Sciatic nerve (tissue), 1 donor: Measurements from ENCODE around the genes CWC22, ITPRID2 and ITGAV.

DNA sequence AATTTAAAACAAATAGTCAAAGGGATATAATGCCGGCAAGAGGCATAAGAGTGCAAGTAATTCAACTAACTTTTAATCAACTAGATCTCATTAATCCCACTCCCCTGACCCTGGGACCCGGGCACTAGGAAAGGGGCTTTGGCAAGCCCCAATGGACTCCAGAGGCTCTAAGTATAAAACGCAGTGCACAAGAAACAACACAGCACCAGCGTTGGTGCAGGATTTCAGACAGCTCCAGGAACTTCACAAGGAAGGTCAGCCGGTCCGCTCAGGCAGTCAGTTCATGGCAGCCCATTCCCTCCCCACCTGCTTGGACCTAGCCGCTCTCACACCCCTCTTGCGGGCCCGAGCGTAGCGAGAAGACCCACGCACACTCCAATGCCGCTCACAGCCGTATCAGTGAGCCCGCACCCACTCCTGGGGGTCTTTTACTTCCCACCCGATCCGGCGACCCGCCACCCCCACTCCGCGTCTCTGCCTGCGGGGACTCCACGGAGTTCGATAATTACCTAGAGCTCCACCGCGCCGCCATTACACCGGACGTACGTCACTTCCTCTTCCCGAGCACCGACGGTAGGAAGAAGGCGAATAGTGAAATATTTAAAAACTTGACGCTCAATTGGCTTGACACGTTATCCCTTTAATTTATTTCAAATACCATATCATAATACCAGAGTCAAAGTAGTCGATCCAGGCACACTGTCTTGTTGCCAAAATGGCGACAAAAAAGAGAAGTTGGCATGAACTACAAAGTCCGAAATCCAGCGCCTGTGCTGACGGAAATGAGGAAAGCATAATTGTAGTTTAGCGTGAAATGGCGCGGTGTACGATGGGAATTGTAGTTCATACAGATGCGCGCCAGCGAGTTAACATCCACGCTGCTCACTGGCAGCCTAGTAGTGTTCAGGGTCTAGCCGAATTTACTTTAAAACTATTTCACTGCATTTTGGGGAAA is at the start of gene CWC22:
TSS of gene CWC22 (minus strand) at position 737 of the 955 bp plus-strand sequence.
- PRO-cap, result unidirectional peak, minus-strand start at position 503 of the sequence; bidirectional peak, plus-strand start at position 839 of the sequence, minus-strand start at position 533 of the sequence

DNA sequence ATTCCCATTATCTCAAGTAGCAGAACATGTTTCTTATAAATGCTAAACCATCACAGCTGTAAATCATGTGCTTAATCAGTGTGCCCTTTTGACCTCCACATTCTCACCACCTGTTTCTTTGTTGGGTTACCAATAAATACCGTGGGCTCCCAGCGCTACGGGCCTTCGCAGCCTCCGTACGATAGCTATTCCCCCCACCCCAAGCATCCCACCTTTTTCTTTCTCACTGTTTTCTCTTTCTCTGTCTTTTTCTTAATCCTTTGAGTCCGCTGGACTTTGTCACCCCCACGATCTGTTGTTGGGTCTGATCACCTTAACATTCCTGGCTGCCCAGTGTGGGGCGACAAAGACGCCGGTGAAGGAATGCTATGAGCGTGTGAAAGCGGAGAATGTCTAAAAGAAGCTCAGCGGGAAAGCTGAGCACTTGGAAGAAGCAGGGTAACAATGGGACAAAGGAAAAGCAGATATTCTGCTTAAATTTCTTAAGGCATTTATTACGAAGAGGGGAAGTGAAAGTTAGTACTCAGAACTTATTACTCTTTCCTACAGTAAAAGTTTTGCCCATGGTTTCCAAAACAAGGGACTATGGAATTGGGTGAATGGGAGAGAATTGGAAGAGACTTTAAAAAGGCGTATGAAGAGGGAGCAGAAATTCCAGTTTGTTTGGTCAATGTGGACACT is 49.7 kb upstream of the CWC22 start:
- PRO-cap, result no peak

GRCh38 chr2:181013080-181014120 is 33.0 kb downstream of the UBE2E3 start:
- PRO-cap, result no peak

DNA sequence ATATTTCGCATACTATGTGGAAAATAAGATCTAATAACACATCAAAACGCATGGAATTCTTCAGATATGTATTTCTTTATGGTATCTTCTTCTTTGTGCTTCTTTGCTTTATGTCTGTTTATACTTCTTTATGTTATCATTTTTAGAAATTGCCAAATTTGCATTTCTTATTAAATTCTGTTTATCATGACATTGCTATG is 75.8 kb upstream of the ITGA4 start:
- PRO-cap, result unidirectional peak, minus-strand start at position 60 of the sequence

GRCh38 chr2:181411039-181411551 is 46.1 kb upstream of the ITGA4 start:
- PRO-cap, result no peak

- PRO-cap, result no peak
These were observed 6.3 kb downstream of the ITGA4 start for GRCh38 chr2:181463495-181463942.

DNA sequence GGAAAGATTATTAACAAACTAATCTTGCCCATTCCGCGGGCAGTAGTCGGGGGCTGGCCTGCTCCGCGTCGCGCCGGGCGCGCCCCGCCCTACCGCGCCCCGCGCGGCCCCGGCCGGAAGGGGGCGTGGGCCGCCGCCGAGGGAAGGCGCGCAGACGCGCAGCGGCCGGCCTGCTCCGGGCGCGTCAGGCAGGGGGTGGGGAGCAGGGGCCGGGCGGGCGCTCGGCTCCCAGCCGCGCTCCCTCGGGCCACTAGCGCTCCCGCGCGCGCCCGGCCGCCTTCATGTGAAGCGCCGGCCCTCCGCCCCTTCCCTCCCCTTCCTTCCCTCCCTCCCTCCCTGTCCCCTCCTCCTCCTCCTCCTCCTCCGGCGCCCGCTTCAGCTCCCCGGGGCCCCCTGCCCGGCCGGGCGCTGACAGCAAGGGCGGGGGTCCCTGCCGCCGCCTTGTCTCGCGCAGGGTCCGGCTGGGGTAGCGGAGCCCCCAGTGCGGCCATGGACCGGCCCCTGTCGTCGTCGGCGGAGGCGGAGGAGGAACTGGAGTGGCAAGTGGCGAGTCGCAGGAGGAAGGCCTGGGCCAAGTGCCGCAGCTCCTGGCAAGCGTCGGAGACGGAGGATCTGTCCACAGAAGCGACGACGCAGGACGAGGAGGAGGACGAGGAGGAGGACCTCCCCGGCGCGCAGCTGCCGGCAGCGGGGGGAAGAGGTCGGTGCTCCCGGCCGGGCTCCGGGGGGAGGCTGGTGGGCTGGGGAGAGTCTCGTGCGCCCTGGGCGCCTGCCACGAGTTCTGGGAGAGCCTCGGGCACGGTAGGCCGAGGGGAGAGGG is at the start of gene ITPRID2:
TSS of gene ITPRID2 (plus strand) at position 153 of the 820 bp plus-strand sequence.
- PRO-cap, result bidirectional peak, plus-strand start at position 347 of the sequence, minus-strand start at position 91 of the sequence; bidirectional peak, plus-strand start at position 621 of the sequence, minus-strand start at position 533 of the sequence; bidirectional peak, plus-strand start at position 777 of the sequence, minus-strand start at position 783 of the sequence

DNA sequence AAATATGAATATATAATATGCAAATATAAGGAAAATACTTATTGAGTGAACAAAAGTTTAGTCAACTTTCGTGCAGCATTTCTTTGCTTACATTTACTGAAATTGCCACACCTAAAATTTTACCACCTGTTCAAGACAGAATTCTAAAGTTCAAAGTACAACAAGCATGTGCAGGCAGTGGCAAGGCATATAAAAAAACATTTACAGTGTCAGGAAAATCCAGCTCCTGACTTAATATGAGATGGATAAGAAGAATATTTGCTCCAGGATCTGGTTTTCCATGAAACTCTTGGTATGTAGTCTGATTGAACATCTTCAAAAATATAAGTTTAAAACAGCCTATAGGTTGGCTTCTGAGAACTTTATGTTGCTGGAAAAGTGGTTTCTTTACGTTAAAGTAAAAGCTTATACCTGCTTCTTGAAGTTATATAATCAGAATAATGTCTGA is 4.8 kb downstream of the ITPRID2 start:
- PRO-cap, result no peak

DNA sequence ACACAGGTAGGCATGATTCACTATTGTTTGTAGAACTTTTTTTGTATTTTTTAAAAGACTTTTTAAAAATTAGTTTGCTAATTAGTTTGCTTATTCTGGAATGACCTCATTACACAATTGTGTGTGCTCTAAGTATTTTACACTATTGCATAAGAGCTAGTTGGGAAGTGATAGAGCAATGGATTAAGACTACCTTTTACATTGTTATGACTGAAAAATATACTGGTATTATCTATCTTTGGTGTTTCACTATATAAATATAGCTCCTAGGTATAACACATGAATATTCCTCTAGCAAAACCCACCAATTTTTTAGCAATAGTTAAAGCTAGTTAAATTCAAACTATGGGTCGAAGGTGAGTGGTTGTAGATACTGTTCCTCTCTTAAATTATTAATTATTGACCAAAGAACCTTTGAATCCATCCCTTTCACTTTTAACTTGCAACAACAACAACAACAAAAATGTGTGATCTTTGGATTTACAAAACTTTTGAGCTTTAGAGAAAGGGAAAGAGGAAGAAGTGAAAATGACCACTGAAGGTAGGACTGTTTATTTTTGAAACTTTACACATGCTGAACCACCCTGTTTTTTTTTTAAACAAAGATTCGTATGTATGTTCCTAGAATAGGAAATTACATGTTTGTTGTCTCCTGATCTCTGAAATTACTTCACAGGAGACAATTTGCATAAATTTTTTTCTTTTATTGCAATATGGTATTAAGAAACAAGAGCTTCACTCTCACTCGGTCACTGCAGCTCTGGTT is 18.7 kb downstream of the ITPRID2 start:
- PRO-cap, result no peak

DNA sequence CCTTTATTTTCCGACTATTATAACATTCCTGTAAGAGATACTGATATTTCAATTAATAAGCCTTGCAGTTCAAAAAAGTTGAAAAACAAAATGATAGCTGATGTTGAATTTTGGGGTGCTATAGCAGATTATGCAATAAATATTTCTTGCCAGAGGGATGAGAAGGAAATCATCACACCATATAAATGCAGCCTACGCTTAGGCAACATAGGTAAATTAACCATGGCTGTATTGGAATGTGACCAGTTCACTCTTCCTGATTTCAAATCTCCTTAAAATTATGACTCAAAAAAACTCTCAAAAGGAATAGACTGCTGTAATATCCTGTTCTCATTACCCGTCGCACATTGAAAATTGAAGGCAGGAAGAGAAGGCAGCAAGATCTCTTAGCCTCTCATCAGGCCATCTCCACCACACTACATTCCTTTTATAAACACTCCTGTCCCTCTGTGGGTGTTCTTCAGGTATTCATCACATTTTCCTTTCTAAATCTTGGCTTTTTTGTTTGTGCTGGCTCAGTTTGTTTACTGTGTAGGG is 83.1 kb downstream of the PPP1R1C start:
- PRO-cap, result no peak

GRCh38 chr2:182930224-182931219 is 64.1 kb upstream of the FRZB start:
- PRO-cap, result no peak

GRCh38 chr2:182934520-182934986 is 68.1 kb upstream of the FRZB start:
- PRO-cap, result no peak

DNA sequence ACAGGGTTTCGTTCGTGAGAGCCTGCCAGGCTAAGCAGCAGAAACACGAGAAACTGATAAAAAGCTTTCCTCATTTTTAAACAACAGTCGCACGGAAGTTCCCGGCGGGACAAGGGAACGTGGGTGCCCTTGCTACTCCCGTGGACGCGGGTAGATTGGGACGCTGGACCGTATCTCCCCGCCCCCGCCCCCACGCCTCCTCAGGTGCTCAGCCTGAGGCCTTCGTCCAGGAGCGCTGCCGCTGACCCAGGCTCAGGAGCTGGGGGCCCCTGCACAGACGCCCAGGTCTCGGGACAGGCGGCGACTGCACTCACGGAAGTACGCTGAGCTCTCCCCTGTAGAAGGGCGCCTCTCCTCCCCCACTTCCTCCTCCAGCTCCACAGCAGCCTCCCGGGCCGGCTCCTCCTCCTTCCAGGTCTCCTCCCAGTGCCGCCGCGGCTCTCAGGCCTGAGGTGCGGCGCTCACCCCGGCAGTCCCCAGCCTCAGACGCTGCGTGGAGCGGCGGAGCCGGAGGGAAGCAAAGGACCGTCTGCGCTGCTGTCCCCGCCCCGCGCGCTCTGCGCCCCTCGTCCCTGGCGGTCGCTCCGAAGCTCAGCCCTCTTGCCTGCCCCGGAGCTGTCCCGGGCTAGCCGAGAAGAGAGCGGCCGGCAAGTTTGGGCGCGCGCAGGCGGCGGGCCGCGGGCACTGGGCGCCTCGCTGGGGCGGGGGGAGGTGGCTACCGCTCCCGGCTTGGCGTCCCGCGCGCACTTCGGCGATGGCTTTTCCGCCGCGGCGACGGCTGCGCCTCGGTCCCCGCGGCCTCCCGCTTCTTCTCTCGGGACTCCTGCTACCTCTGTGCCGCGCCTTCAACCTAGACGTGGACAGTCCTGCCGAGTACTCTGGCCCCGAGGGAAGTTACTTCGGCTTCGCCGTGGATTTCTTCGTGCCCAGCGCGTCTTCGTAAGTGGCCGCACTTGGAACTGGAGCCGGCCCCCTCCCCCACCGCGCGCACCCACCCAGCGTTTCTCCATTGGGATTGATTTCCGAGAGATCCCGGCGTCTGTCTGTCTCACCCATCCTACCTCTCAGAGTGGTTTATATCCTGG is at the start of gene ITGAV:
TSS of gene ITGAV (plus strand) at position 472 of the 1,085 bp plus-strand sequence.
- PRO-cap, result bidirectional peak, plus-strand start at position 86 of the sequence, minus-strand start at position 111 of the sequence; bidirectional peak, plus-strand start at position 485 of the sequence, minus-strand start at position 306 of the sequence

GRCh38 chr2:186595028-186595625 is 5.3 kb downstream of the ITGAV start:
- PRO-cap, result no peak

- PRO-cap, result no peak
These were observed 35.6 kb downstream of the ITGAV start for GRCh38 chr2:186625329-186625890.

DNA sequence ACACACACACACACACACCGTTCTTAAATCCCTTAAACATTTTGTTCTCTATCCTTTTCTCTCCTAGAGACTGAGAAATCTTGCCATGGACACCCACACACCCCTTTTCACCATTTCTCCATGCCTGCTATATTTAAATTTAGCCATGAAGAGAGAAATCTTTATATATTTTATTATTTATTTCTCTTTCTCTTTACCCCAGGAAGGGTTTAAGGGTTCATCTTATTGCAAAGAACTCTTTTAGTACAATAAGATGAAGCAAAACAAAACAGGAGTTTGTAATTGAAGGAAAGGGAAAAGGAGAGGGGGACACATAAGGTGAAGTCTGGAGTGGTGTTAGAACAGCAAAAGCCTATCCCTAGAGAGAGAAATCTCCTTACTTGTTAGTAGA is 912 bp downstream of the FAM171B start:
- PRO-cap, result no peak

- PRO-cap, result no peak
These were observed 49.2 kb downstream of the TFPI start for GRCh38 chr2:187504785-187505737.

DNA sequence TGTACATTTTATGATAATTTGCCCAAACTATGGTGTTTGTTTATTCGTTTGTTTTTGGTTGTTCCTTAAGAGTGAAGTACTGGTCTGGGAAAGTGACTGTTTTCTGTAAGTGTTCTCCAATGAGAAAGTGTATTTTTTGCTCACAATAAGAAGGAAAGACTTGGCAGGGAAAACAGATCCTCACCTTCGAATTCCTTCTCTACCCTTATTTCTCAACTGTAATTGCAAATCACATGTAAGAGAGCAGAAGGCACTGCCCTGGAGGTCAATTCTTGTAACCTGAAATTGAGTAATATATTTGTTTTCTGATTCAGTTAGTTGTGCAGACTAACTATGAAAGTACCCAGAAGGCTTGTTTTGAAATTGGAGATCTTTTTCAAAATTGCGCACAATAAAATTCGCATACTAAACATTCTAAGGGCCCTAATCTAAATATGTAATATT is 24.3 kb downstream of the TFPI start:
- PRO-cap, result no peak

GRCh38 chr2:187549597-187550857 is 4.2 kb downstream of the TFPI start:
- PRO-cap, result no peak

GRCh38 chr2:187552965-187553607 is 1.1 kb downstream of the TFPI start:
- PRO-cap, result no peak